Vein endothelial cell (primary cell): ENCODE measurements around the genes FGFR3 and C4orf48.

DNA sequence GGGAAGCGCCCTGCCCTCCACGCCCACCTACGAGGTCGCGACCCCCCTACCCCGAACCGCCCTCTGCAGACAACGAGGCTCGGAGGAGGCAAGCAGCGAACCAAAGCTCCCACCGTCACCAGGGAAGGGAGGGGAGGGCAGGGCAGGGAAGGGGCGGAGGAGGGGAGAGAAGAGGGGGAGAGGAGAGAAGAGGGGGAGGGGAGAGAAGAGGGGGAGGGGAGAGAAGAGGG is 105.6 kb downstream of the FAM53A start:
- CAGE, long polyA plus RNA, result no peak

DNA sequence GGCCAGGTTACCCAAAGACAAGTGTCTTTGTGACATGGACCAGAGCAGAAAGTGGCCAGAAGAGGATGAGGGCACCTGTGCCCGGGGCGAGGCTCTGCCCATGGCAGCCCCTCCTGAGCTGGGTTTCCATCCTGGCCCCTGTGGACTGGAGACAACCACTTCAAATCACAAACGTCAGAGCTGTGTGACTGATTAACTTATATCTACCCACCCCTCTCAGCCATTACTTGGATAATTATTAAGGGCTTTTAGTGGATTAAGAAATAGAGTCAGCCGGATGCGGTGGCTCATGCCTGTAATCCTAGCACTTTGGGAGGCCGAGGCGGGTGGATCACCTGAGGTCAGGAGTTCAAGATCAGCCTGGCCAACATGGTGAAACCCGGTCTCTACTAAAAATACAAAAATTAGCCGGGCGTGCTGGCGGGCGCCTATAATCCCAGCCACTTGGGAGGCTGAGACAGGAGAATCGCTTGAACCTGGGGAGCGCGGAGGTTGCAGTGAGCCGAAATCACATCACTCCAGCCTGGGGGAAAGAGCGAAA is 1.7 kb upstream of the FAM53A start:
- CAGE, long polyA plus RNA, result no peak

GRCh38 chr4:1717083-1717738 is 3.9 kb downstream of the TMEM129 start:
- CAGE, long polyA plus RNA, result no peak

DNA sequence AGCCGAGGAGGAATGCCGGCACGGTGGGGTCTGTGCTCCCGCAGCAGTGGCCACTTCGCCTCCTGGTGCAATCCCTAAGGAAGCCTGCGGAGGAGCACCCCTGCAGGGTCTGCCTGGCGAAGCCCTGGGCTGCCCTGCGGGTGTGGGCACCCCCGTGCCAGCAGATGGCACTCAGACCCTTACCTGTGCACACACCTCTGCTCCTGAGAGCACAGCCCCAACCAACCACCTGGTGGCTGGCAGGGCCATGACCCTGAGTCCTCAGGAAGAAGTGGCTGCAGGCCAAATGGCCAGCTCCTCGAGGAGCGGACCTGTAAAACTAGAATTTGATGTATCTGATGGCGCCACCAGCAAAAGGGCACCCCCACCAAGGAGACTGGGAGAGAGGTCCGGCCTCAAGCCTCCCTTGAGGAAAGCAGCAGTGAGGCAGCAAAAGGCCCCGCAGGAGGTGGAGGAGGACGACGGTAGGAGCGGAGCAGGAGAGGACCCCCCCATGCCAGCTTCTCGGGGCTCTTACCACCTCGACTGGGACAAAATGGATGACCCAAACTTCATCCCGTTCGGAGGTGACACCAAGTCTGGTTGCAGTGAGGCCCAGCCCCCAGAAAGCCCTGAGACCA is 6.9 kb downstream of the TACC3 start:
- CAGE, long polyA plus RNA, result no peak

GRCh38 chr4:1752006-1752287 is 30.6 kb downstream of the TACC3 start:
- CAGE, long polyA plus RNA, result no peak

DNA sequence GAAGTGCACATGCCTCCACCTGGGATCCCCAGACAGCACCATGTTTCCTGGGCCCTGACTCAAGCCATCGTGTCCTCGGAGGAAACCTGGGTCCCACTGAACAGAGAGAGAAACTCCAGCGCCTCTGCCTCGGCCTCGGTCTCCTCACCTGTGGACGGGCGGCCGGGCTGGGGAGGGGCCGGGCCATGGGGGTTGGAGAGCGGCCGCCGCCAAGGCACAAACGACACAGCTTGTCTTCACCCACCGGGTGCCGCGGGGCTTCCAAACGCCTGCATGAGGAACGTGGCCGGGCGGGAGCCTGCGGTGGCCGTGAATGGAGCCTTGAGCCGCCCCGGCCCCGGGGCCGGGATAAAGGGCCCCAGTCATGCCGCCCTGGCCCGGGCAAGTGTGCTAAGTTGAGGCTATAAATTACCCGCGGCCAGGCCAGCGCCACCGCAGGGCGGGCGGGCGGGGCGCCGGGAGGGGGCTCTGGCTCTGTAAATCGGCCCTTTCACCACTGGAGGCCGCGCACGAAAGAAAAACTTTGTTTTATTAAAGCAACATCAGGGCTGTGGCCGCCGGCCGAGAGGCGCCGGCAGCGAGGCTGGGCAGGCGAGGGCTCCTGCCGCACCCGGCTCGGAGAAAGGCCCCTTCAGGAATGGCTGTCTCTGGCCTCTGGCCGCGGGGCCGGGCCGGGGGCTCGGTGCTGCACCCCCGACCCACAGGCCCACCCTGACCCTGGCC is 29.8 kb upstream of the FGFR3 start:
- CAGE, long polyA plus RNA, result no peak

DNA sequence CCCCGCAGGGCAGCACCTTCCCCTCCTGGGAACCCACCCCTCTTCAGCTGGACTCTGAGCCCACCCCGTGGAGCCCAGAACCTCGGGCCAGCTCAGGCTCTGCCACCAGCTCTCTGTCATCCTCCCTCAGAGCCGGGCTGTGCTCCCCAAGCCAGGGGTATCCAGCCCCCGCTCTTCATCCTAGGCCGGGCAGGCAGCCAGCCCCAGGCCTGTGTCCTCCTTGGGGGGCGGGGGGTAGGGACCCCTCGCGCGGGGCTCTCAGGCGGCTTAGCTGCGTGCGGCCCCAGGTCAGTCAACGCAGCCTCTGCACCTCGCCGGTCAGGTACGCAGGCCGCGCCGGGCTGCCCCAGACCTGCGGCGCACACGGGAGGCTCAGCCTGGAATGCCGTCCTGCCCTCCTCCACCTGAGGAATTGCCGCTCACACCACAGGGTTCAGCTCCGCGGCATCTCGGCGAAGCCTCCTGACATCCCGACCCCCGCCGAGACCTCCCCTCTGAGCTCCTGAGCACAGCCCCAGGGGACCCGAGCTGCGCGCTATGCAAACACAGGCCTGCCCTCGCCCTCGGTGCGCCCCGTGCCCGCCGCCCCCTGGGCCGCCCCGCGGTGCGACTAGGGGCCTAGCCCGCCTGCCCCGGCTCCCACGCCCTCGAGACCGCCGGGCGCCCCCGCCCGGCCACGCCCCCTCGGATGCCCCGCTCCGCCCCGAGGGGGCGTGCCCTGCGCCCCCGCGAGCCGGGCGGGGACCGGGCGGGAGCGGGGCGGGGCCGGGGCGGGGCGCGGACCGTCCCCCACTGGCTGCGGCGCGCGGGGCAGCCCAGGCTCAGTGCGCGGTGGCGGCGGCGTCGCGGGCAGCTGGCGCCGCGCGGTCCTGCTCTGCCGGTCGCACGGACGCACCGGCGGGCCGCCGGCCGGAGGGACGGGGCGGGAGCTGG is at the start of gene FGFR3:
FGFR3 (plus strand) TSS at position 824 of the 933 bp plus-strand sequence.
- CAGE, long polyA plus RNA, result no peak

GRCh38 chr4:1795649-1796149 is 2.6 kb downstream of the FGFR3 start:
- CAGE, long polyA plus RNA, result no peak

DNA sequence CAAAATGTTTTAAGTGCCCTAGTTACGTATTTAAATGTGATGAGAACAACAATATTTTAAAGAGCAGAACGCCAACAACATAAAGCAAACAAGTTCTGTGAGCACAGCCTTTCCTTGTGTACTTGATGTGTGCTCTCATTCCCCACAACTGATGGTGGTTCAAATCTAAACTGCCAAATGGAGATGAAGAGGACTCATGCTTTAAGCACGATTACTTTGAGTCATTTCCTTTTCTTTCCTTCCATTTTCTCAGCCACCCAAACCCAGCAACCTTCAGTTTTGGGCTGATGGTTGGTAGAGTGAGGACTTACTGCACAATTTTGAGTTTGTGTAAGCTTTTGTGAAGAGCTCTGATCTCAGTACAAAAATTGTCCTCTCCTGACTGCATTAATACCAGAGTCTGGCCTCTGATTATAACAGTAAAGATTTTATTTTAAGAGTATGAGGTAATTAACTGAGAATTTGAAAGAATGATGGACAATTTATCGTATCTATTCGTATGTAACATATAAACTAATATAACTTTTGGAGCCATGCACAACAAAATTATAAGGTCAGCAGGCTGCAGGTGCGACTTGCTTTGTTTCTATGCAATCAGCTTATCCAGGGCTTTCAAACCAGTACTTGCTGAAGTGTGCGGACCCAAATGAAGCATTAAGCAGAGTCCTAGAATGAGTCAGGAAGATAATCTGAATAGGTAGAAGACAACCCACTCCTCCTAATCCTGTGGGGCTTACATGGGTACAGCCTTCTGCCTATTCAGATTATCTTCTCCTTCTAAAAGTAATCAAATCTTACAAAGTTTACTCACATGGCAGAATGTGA is 1.9 kb downstream of the NSD2 start:
- CAGE, long polyA plus RNA, result no peak

DNA sequence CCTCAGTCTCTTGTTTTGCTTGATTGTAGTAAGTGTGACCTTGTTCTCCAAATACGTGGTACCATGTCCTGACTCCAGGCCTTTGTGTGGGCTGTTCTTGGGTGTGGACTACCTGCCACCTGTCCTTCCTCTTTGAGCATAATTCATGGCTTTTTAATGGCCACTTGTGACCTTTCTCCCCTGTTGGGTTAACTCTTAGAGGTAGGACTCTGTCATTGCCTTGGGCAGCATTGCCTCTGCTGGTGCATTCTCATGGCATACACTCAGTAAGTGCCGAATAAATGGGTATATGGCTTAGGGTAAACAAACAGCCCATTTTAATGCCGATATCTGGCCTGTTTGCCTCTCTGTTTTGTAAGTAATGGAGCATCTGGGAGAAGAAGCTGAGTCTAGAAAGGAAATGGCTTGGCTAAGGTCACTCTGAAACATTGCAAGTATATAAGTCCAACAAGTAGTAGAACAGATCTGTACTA is 3.1 kb downstream of the NSD2 start:
- CAGE, long polyA plus RNA, result no peak

DNA sequence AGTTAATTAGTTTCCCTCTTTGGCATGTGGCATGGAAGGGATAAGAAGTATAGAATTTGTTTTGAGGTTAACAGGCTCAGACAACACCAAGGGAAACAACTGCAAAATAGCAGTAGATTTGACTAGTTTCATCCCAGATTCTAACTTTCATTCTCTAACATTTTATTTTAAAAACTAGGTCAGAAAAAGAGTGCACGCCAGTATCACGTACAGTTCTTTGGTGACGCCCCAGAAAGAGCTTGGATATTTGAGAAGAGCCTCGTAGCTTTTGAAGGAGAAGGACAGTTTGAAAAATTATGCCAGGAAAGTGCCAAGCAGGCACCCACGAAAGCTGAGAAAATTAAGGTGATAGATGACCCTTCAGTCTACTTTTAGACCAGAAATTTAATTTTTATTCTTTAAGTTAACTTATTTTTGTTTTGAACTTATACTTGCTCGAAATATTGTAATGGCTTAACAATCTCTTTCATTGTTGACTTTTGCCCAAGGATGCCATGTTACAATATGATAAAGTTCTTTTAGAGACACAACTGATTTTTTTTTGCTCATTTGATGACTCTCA is 45.6 kb downstream of the NSD2 start:
- CAGE, long polyA plus RNA, result no peak

DNA sequence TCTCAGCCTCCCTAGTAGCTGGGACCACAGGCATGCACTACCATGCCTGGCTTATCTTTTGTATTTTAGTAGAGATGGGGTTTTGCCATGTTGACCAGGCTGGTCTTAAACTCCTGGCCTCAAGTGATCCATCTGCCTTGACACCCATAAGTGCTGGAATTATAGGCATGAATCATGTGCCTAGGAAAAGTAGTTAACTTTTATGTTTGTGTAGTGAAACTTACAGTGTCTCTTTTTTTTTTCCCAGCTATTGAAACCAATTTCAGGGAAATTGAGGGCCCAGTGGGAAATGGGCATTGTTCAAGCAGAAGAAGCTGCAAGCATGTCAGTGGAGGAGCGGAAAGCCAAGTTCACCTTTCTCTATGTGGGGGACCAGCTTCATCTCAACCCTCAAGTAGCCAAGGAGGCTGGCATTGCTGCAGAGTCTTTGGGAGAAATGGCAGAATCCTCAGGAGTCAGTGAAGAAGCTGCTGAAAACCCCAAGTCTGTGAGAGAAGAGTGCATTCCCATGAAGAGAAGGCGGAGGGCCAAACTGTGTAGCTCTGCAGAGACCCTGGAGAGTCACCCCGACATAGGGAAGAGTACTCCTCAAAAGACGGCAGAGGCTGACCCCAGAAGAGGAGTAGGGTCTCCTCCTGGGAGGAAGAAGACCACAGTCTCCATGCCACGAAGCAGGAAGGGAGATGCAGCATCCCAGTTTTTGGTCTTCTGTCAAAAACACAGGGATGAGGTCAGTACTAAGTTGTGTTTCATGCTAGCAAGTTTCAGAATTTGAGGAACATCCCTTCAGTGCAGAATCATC is 46.9 kb downstream of the NSD2 start:
- CAGE, long polyA plus RNA, result no peak

GRCh38 chr4:1991328-1992323 is 17.1 kb downstream of the NELFA start:
- CAGE, long polyA plus RNA, result no peak

- CAGE, long polyA plus RNA, result no peak
Observed at GRCh38 chr4:2036741-2037441, 4.9 kb upstream of the C4orf48 start.

GRCh38 chr4:2041651-2042170 is at the start of gene C4orf48:
C4orf48 (plus strand) TSS chr4:2041995.
- CAGE, long polyA plus RNA, result start-site peak on the plus strand at chr4:2041999-2042063, 218 and 161 reads in 2 replicates

- CAGE, long polyA plus RNA, result no peak
Observed at GRCh38 chr4:2260284-2260820, 1.6 kb downstream of the MXD4 start.

- CAGE, long polyA plus RNA, result no peak
Observed at GRCh38 chr4:2266229-2266468, 4.2 kb upstream of the MXD4 start.

DNA sequence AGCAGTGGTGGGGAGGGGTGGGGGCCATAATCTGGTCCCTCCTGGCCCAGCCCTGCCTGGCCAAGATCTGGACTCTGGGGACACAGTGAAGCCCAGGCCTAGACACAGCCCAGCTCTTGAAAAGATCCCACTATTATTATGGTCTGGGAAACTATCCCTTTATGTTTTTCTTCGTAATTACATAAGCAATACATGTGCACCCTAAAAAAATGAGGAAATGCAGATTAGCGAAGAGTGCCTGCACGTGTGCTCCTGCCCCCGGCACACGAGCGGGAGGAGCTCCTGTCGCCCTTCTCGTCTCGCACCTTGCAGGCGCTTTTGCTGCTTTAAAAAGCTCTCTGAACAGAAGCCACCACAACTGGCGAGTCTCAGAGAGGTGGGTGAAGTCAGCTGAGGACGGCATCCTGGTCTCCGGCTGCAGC is 28.9 kb upstream of the MXD4 start:
- CAGE, long polyA plus RNA, result no peak

- CAGE, long polyA plus RNA, result no peak
Observed at GRCh38 chr4:2353617-2354083, 64.8 kb downstream of the ZFYVE28 start.

GRCh38 chr4:2361230-2362214 is 56.9 kb downstream of the ZFYVE28 start:
- CAGE, long polyA plus RNA, result no peak